WTC11 (cell line): ENCODE measurements around the gene ASPRV1.

- PRO-cap: no peak
These were observed 42.1 kb downstream of the ARHGAP25 start for GRCh38 chr2:68776656-68777151.

DNA sequence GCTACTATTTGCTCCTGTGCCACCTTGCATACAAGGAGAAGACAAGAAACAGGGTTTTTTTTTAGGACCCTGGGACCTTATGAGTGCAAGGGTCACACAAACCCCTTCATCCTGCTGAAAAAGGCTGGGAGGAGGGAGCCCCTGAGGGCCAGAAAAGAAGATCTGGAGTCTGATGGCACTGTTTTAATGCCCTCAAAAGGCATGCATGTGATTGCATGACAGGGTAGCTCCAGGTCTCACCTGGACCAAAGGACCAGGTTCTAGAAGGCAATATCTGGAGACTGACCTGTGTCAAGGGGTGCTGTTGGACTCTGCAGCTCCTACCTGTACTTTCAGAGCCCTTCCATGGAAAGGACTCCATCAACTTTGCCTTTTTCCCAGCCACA lies 42.7 kb downstream of the BMP10 start:
- PRO-cap: no peak

GRCh38 chr2:68828913-68829977 lies 42.0 kb downstream of the BMP10 start:
- PRO-cap: no peak

DNA sequence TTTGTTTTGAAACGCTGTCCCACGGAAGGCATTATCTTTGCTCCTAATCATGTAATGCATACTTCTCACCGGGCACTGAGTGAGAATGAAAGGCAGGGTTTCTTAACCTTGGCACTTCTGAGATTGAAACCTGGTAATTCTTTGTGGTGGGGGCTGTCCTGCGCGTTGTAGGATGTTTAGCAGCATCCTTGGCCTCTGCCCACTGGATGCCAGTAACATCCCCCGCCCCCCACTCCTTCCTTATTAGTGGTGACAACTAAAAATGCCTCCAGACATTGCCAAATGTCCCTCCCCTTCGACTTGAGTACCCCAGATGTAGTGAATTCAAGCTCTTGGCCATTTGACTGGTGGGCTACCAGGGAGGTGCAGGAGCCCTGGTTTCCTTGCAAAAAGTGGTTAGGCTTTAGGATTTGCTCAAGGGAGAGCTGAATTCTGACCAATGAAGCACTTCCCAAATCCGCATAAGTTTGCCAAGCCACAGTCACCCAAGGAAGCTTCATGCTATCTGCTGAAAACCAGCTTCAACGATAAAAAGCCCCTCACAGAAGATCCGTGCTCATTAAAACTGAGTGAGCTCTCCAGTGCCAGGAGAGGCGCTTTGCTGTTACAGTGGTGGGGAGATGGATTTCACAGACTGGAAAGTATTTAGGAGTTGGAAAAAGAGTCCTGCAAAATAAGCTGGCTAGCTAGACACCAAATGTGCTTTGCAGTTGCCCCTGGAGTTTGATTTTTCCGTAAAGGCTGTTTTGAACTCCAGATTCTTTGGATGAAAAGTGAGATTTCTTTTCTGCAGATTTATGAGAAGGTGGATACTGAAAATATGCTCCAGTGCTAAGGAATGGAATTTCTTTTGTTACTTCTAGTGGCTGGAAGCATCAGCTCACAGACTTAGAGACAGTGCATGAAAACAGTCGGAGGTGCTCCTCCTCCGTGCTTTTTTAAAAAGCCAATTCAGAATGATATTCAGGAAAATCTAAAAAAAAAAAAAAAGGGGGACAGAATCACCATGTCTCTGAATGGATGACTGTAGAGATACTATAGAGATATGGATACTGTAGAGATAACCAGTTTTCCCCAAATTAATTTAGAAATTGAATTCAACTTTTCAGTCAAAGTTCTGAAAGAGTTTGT lies 1.5 kb downstream of the ANTXR1 start:
- PRO-cap: no peak

DNA sequence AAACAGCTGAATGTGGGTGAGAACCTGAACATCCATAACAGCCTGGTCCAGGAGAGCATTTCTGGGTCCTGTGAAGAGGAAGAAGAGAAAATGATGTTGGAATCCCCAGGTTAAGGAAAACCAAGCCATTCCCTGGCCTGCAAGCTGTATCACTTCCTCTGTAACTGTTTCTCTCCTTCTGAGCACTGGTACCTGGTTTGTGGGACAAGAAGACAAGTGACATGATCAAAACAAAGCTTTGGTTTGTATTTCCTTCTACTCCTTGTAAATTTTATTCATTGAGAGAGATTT lies 173.0 kb downstream of the GFPT1 start:
- PRO-cap: no peak

DNA sequence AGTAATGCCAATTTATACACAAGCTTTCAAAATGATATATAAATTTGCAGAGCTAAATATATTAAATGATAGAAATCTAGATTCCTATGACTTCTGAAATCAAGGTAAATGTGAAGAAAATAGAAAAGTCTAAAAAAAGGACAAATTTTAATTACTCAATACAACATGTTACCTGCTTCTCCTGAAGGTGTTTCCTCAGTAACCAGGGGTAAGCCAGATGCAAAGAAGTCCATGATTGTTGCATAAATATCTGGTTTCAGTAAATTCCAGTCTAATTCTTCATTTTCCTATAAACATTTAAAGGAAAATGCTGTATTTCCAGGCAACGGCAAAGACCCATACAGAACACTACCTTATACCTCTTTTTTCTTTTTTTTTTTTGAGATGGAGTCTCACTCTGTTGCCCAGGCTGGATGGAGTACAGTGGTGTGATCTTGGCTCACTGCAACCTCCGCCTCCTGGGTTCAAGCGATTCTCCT lies 22.2 kb downstream of the NFU1 start:
- PRO-cap: no peak

GRCh38 chr2:69419203-69419707 lies 18.0 kb downstream of the NFU1 start:
- PRO-cap: no peak

DNA sequence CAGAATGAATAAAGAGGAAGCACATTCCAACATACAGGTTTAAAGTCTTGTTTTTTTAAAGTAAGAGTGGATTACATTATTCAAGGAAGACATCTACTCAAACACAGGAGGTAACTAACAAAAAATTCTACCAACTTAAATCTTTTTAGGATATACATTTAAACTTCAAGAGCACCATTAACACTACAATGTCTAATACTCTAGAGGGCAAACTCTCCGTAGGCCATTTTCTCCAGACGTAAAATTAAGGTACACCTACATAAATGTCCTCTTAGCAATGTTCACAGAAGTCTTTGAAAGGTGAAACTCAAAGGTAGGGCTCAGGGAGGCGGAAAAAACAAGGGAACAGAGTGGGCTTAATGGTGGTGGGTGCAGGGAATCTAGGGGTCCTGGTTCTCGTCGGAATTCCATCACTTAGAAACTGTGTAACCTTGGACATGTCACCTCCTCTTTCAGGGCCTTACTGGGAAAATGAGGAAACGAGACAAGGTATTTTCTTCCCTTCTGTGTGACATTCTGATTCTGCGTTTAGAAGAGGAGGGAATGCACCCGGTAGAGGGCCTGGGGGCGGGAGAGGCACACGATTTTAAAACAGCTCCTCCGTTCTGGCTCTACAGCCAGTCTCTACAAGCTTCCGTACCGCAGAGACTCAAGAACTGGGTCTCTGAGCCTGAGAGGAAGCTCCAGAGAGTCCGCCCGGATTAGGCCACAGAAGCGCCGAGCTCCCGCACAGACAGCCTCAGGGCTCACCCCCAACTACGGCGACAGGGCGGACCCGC lies 579 bp downstream of the NFU1 start:
- PRO-cap: bidirectional peak, plus-strand start at position 555 of the sequence, minus-strand start at position 496 of the sequence; bidirectional peak, plus-strand start at position 616 of the sequence, minus-strand start at position 626 of the sequence

DNA sequence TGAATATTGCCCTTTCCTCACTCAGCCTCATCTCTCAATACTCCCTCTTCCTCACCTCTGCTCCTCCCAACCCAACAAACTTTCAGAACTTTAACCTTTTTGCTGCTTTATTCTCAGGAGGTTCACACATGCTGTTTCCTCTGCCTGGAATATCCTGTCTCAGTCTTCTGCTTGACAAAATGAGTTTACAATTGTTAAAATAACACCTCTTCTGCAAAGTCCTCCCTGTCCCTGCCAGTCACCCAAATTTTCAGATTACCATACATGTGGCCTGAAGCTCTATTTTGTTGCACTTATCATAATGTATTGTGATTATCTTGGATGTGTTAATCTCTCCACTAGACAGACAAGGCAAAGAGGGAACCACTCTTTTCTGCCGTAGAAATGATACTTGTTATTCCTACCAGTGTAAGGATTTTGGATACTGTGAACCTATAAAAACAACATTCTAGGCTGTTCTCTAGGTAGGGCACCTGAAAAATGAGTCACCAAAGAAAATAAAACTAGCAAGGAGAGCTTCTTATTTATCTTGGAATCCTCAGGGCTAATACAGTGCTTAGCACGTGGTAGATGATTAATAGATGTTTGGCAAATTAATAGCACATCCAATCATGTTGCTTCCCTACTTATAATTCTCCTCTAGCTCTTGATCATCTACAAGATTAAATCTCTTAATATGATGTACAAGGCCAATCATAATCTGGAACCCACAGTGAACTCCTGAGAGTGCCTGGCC lies 73.2 kb downstream of the AAK1 start:
- PRO-cap: no peak

- PRO-cap: no peak
These were observed 1.9 kb downstream of the AAK1 start for GRCh38 chr2:69641561-69642031.

DNA sequence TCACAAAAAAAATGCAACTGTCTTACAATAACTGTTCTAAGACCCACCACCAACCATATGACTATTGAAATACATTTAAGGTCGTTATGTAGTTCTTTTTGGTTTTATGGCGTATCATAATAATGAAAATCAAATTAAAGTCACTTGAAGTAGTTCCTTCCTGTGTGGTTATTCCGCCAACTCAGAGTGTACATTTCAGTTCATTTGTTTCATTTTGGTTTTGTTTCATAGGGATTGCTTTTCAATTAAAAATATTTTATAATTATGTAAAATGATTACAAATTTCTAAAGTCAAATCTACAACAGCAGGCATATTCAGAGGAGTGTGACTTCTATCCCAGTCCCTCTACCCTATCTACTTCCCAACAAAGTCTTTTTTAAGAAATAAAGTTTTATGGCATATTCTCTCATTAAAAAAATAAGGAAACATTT lies 46.0 kb upstream of the AAK1 start:
- PRO-cap: no peak

- PRO-cap: no peak
These were observed 26.3 kb downstream of the ANXA4 start for GRCh38 chr2:69768153-69768689.

DNA sequence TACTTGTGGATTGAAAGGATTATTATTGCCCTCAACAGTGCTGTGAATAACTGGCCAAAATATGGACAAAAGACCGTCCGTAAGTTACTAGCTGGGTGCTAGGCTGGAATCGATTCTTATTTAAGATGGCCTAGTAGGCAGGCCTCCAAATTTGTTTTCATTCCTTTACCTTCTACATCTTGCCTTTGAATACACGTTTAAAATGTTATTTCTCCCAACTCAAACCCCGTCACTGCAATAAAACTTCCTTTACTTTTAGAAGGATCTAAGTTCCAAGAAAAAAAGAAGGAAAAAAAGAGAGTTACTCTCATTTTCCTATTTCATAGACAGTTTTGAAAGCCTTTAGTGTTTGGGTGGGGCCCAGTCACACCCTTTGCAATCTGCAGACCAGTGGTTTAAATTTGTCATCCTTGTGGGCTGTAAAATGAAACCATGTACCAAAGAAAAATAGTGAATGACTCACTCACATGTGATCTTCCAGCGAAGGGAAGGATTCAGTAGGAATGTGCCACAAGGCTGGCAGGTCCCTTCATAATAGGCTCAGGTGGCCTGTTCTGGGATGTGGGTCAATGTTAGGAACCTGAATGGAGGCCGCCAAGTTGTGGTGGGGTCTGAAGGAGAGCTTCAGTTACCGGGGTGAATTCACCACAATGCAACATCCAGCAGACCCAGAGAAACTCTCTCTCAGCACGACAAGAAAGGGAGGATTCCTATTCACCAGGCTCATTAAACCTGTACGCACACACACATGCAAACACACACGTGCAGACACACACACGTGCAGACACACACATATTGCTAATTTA lies 28.3 kb downstream of the ANXA4 start:
- PRO-cap: no peak

GRCh38 chr2:69912922-69913425 lies 1.9 kb upstream of the MXD1 start:
- PRO-cap: no peak

DNA sequence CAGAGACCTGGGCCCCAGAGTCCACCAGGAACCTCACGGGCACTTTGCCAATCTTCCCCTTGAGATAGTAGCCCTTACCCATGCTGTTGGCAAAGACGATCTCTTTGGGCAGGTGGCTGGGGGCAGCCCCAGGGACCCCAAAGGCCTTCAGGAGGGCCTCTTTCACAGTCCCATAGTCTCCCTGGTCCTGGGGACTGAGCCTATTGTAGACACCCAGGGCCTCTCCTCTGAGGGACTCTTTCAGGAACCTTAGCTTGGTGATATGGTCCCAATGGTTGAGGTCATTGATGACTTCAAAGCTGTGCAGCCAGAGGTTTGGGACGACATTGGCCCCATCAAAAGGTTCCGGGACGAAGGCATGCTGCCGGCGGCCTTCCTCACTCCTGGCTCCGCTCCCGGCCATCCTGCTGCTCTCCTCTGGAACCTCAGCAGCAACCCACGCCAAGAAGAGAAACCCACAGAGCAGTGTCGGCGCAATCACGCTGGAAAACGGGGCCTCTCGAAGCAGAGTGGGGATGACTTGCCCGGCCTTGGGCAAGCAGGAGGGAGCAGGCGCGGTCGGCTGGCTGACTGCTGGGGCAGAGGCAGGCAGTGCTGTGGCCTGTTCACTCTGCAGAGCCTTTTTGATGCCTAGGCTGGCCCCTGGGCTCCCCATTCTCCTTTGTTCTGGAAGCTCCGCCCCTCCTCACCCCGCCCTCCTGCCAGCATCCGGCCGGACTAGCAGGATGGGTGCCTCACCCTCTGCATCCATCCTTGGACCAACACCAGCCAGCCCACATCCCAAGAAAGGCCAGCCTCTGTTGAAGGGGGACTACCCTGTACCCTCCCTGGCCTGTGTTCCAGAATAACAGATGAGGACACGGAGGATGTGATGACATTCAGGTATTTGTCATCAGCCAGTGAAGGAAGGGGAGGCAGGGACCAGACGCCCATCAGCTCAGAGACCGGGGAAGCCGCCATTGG lies at the start of gene ASPRV1:
Gene ASPRV1, minus strand, starts transcription at position 598 of the 963 bp plus-strand sequence.
- PRO-cap: no peak

- PRO-cap: no peak
These were observed 21.9 kb upstream of the ASPRV1 start for GRCh38 chr2:69983383-69983704.

GRCh38 chr2:70044688-70045499 lies 42.4 kb upstream of the PCBP1 start:
- PRO-cap: no peak

- PRO-cap: no peak
These were observed 40.7 kb upstream of the PCBP1 start for GRCh38 chr2:70046669-70046868.

DNA sequence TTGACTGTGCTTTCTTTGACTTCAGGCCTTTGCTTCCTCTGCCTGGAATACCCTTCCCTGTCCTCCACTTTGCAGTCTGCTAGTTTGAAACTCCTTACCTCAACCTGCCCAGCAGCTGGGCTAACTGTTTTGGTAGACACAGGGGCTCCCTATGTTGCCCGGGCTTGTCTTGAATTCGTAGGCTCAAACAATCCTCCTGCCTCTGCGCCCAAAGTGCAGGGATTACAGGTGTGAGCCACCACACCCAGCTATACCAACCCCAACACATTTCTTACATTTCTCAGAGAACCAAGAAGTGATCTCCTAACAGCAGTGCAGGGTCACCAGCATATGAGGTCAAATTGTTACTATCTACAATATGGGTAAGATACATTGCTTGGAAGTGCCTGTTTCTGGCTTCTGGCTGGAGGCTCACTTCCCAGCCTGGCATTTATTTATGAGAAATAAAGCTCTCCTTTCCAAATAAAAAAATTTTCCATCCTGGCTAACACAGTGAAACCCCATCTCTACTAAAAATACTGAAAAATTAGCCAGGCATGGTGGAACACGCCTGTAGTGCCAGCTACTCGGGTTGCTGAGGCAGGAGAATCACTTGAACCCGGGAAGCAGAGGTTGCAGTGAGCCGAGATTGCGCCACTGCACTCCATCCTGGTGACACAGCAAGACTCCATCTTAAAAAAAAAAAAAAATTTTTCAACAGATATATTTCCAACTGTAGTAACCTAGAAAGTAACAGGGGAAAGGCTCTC lies 6.3 kb upstream of the PCBP1 start:
- PRO-cap: no peak

- PRO-cap: no peak
These were observed within 50 bp of the PCBP1 start for GRCh38 chr2:70087504-70087542.